Peyer's patch (tissue), 4 donors: ENCODE measurements around the genes KDM2B and SETD1B.

DNA sequence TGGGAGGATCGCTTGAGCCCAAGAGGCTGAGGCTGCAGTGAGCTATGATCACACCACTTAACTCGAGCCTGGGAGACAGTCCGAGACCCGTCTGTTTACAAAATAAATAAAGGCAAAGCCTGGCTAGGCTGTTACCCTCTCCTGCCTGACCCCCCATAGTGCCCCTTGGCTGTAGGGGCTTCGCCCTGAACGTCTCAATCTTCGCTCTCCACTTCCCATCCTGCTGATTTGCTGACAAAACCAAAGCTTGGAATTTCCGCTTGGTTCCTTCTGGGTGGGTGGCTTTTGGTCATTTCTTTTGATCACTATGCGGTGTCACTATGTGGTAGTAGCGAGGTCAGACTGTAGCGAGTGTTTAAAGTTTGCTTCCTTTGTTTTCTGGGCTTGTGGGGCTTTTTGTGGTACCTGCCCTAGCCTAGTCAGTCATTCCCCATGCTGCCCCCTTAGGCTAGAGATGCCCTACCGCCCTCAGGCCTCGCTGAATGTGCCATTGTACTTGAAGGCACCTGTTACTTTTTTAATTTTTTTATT is 820 bp downstream of the P2RX4 start:
- PRO-cap, result no peak
- RAMPAGE, long total RNA, 4 experiments, result no peak in any of the 4 experiments

- PRO-cap, result no peak
- RAMPAGE, long total RNA, 4 experiments, result no peak in any of the 4 experiments
These were observed 9.3 kb downstream of the P2RX4 start for GRCh38 chr12:121219172-121219623.

DNA sequence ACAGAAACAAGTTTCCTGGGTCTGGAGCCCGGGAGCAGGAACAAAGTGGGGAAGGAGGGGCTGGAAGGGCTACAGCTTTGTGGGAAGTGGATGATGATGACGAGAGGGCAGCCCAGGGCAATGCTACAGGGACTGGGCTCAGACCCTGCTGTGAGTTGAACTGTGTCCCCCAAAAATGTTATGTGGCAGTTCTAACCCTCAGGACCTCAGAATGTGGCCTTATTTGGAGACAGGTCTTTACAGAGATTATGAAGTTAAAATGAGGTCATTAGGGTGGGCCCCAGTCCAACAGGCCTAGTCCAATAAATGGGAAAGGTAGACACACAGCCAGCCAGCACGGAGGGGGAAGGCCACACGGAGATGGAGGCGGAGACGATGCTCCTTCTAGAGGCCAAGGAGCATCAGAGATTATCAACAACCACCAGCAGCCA is 14.3 kb downstream of the CAMKK2 start:
- PRO-cap, result no peak
- RAMPAGE, long total RNA, 4 experiments, result no peak in any of the 4 experiments

GRCh38 chr12:121284608-121285319 is 11.7 kb downstream of the CAMKK2 start:
- PRO-cap, result no peak
- RAMPAGE, long total RNA, 4 experiments, result no peak in any of the 4 experiments

GRCh38 chr12:121288176-121289021 is 8.1 kb downstream of the CAMKK2 start:
- PRO-cap, result no peak
- RAMPAGE, long total RNA, 4 experiments, result start-site peak on the minus strand in 1 of 4 experiments, at chr12:121288735-121288839 at its widest, 16 reads per replicate

GRCh38 chr12:121429839-121430635 is 30.1 kb downstream of the RNF34 start:
- PRO-cap, result no peak
- RAMPAGE, long total RNA, 4 experiments, result no peak in any of the 4 experiments

DNA sequence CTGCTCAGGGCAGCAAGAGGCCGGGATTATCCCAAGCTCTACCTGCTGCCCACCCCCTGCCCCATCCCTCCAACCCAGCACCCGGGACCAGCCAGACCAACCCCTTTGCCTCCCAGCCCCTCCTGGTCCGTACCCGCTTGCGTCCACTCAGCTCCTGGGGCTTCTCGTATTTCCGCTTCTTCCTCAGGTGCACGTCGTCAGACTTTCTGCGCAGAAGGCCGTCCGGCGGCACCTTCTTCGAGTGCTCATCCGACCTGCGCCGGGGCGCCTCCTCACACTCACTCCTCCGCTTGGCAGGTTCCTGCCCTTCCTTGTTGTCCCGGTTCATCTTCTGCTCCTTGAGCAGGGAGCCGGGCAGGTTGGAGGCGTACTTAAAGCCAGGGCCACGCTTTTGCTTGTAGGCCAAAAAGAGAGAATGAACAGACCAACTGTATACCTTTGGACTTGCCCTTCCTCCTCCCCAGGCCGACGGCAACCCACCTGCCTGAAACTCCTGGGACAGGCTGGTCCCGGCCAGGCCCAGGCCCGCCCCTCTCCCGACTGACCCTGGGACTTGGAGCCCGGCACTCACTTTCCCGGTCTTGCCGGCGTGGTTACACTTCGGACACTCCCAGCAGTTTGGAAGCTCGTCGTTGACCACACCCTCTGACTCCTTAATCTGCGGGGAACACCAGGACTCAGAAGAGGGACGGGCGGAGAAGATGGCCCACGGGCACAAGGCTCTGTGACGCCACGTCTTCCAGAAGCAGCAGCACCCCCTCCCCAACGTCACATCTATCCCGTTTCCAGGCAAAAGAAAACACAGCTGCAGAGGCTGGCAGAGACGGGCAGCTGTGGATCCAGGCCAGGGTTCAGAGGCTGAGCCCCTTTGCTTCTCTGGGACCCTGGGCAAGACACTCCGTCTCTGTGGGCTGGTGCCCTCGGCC is 44.2 kb downstream of the RNF34 start:
- PRO-cap, result bidirectional peak, plus-strand start at position 680 of the sequence, minus-strand start at position 542 of the sequence
- RAMPAGE, long total RNA, 4 experiments, result no peak in any of the 4 experiments

DNA sequence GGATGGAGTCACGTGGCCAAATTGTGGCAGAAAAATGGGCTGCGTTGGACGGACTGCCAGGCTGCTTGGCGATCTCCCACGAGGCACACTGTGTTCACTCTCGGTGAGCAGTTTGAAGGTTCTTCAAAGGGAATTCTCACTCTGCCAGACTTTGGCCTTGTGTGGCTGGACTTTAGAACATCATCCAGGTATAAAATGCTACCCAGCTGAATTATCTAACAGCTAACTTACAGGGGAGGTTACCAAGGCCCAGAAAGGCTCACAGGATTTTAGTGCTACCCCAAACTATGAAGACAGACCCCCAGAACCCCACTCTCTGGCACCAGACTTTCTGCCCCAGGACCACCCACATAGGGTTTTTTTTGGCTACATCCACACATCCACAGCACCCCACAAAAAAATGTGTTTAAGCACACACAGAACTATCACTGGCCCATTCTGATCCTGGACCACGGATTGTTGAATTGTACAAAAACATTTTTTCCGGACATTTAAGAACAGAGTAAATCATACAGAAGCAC is 84.9 kb downstream of the KDM2B start:
- PRO-cap, result no peak
- RAMPAGE, long total RNA, 4 experiments, result no peak in any of the 4 experiments

- PRO-cap, result no peak
- RAMPAGE, long total RNA, 4 experiments, result no peak in any of the 4 experiments
These were observed 64.1 kb downstream of the KDM2B start for GRCh38 chr12:121516832-121517102.

GRCh38 chr12:121531406-121531738 is 49.5 kb downstream of the KDM2B start:
- PRO-cap, result no peak
- RAMPAGE, long total RNA, 4 experiments, result no peak in any of the 4 experiments

GRCh38 chr12:121580879-121581475 is at the start of gene KDM2B:
Gene KDM2B, minus strand, starts transcription at chr12:121581023.
- PRO-cap, result no peak
- RAMPAGE, long total RNA, 4 experiments, result no peak in any of the 4 experiments

- PRO-cap, result unidirectional peak, minus-strand start at chr12:121582247; unidirectional peak, minus-strand start at chr12:121582279
- RAMPAGE, long total RNA, 4 experiments, result no peak in any of the 4 experiments
These were observed 1.3 kb upstream of the KDM2B start for GRCh38 chr12:121582072-121582608.

DNA sequence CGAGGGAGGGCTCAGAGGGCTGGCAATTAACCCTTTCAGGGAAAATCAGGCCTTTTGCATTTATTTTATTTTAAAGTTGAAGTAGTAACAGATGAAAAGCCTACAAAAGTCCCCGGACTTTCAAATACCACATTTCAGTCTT is 9.4 kb upstream of the KDM2B start:
- PRO-cap, result no peak
- RAMPAGE, long total RNA, 4 experiments, result no peak in any of the 4 experiments

DNA sequence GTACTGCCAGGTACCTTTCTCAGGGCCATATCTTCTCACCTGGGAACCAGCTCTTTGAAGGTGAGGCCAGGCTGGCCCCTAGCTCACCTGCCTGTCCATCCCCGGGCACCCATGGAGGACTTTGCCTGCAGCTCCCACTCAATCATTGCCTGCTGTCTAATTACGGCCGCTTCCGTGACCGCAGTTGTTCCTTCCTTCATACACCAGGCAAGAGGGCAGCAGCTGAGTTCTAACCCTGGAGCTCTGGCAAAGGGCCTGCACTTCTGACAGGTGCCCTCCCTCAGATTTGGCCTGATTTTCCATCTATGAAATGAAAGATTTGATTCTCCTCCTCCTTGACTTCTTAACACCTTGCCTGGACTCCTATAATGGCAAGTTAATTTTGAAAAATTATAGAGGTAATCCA is 20.2 kb upstream of the KDM2B start:
- PRO-cap, result no peak
- RAMPAGE, long total RNA, 4 experiments, result no peak in any of the 4 experiments

DNA sequence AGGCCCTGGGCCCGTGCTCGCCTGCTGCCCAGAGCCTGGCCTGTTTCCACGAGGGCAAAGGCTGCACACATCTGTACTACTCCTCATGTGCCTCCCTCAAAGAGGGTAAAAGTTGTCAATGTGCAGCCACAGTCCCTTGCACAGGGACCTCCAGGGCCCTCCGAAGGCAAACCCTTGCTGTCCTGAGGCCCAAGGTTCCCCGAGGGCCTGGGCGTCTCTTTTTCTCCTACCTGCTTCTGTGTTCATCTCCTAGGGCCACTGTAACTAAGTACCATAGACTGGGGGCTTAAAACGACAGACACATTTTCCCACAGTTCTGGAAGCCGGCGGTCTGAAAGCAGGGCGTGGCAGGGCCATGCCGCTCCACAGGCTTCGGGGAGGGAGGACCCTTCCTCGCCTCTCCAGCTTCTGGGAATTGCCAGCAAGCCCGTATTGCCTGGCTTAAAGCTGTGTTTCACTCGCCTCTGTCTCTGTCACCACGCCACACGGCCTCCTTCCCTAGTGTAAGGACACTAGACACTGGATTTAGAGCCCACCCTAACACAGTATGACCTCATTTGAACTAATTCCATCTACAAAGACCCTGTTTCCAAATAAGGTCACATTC is 39.2 kb downstream of the RHOF start:
- PRO-cap, result no peak
- RAMPAGE, long total RNA, 4 experiments, result no peak in any of the 4 experiments

GRCh38 chr12:121765461-121766127 is 27.9 kb downstream of the RHOF start:
- PRO-cap, result no peak
- RAMPAGE, long total RNA, 4 experiments, result no peak in any of the 4 experiments

GRCh38 chr12:121782061-121782629 is 11.3 kb downstream of the RHOF start:
- PRO-cap, result no peak
- RAMPAGE, long total RNA, 4 experiments, result no peak in any of the 4 experiments

- PRO-cap, result bidirectional peak, plus-strand start at chr12:121804369, minus-strand start at chr12:121803912
- RAMPAGE, long total RNA, 4 experiments, result start-site peak on the plus strand in 1 of 4 experiments, at chr12:121803829-121803939 at its widest, 6 reads per replicate
These were observed at the start of gene SETD1B for GRCh38 chr12:121803731-121804428. Gene SETD1B, plus strand, starts transcription at chr12:121804009.

DNA sequence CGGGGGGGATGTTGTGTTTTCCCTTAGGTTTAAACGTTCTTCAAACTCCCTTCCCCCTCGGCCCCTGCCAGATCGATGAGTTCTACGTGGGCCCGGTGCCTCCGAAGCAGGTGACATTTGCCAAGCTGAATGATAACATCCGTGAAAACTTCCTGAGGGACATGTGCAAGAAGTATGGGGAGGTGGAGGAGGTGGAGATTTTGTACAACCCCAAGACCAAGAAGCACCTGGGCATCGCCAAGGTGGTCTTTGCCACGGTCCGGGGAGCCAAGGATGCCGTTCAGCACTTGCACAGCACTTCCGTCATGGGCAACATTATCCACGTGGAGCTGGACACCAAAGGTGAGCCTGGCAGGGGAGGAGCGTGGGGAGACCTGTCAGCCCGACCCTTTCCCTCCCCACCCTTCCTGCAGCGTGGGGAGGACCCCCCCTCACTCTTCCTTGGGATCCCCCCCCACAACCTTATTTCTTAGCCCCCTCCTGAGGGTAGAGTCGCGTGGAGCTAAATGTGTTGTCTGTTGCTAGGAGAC is 2.0 kb downstream of the SETD1B start:
- PRO-cap, result bidirectional peak, plus-strand start at position 315 of the sequence, minus-strand start at position 314 of the sequence
- RAMPAGE, long total RNA, 4 experiments, result no peak in any of the 4 experiments

DNA sequence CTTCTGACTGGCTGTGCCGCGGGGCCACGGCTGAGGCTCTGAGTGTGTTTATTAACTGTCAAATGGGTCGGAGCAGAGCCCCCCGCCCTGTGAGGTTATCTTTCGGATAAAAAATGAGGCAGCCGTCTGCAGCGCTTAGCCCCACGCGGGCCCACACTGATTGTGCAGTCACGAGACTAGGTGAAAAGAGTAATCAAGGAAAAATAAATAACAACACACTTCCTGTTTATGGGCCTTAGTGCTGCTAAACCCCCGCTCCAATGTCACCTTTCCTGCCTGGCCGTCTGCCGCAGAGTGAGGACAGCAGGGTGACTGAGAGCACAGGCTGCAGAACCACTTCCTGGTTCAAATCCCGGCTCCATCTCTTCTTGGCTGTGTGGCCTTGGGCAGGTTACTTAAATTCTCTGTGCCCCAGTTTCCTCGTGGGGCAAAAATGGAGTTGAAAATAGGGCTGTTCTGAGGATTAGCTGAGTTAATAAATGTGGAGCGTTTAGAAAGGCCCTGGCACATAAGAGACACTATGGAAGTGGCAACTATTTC is 9.4 kb downstream of the SETD1B start:
- PRO-cap, result bidirectional peak, plus-strand start at position 292 of the sequence, minus-strand start at position 296 of the sequence
- RAMPAGE, long total RNA, 4 experiments, result no peak in any of the 4 experiments